Thoracic aorta (tissue), 1 donor: Measurements from ENCODE around the genes FBXO31 and CA5A.

DNA sequence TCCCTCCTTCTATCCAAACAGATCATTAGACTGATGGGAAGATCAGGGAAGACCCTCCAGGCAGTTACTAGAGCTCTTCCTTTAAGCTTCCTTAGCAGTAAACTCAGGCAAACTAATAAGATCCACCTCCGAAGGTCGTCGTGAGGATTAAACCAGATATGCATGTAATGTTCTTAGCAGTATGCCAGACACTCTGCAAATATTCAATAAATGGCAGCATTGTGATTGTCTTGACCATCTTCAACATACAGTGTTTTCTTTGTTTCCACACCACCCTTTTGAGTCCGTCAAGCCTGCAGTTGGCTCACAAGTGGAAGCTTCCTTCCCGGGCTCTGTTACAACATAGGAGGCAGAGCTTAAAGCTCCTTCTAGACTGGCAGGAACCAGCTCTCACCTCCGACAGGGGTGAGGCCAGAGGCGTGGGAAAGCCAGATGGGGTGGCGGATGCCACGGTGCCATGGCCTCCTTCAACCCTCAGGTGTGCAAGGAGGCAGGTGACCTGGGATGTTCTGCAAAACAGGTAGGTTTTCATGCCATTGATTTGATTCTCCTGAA is 138.3 kb downstream of the FOXL1 start:
- RAMPAGE, long total RNA, result no peak

DNA sequence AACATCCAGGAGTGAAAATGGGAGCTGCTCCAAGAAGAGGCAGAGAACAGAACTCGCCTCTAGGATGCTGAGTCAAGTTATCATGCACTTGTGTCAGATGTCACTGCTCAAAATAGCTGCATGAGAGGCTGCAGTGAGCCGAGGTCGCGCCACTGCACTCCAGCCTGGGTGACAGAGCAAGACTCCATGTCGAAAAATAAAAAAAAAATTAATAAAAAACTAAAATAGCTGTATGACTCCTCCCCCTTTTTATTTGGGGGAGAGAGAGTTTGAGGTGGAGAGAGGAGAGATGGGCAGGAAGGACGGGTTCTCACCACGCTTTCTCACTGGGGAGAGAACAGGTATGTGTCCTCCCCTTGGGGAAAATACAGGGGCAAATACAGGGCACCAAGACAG is 148.8 kb downstream of the FOXL1 start:
- RAMPAGE, long total RNA, result no peak

DNA sequence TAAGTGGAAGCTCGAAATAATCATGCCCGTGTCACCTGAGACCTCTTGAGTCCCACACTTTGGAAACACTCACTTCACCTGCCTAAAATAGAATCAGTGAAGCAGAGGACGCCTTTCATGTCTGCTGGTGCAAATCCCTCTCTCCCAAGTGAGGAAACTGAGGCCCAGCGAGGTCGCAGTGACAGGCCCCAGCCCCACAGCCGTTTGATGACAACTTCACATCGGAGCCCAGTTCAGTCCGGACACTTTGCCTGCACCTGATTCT is 284.6 kb downstream of the C16orf95 start:
- RAMPAGE, long total RNA, result no peak

DNA sequence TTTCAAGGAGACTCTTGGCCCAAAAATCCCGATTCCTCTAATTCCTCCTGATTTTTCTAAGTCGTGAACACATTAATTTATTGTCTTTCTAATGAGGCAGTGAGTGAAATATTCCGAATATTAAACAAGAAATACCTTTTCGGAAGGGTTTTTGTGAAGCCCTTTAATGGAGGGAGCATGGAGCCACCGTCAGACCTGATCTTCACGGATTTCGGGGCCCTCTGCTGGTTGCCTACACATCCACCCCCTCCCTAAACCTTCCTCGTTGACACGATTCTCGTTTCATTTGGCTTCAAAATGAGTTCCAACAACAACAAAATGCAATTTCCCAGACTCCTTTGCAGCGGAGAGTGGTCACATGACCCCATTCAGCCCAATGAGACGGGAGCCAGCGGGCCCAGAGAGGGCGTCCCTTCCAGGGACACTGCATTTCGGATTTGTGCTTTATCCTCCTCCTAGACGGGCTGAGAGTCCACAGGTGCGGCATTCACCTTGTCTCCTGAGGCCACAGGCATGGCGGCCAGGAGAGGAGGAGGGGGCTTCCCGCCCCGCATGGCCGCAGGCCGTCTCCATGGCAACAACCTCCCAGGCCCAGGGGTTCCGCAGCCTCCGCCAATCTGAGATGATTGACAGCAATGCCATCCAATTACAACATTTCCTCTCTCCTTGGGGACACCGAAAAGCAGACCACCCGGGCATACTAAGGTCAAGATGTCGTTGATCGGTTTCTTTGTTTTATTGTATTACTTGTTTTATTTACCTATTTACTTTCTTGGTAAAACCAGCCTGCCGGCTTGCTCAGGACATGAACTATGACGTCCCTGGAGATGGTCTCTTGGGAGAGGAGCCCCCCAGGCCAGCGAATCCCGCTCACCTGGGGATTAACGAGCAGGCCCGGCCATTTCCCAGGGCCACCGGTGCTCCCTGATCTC is 259.8 kb downstream of the C16orf95 start:
- RAMPAGE, long total RNA, result no peak

GRCh38 chr16:87383649-87384708 is at the start of gene FBXO31:
TSS of gene FBXO31 (minus strand) at chr16:87383776.
- RAMPAGE, long total RNA, result no peak

GRCh38 chr16:87387909-87388946 is 3.9 kb upstream of the MAP1LC3B start:
- RAMPAGE, long total RNA, result no peak

DNA sequence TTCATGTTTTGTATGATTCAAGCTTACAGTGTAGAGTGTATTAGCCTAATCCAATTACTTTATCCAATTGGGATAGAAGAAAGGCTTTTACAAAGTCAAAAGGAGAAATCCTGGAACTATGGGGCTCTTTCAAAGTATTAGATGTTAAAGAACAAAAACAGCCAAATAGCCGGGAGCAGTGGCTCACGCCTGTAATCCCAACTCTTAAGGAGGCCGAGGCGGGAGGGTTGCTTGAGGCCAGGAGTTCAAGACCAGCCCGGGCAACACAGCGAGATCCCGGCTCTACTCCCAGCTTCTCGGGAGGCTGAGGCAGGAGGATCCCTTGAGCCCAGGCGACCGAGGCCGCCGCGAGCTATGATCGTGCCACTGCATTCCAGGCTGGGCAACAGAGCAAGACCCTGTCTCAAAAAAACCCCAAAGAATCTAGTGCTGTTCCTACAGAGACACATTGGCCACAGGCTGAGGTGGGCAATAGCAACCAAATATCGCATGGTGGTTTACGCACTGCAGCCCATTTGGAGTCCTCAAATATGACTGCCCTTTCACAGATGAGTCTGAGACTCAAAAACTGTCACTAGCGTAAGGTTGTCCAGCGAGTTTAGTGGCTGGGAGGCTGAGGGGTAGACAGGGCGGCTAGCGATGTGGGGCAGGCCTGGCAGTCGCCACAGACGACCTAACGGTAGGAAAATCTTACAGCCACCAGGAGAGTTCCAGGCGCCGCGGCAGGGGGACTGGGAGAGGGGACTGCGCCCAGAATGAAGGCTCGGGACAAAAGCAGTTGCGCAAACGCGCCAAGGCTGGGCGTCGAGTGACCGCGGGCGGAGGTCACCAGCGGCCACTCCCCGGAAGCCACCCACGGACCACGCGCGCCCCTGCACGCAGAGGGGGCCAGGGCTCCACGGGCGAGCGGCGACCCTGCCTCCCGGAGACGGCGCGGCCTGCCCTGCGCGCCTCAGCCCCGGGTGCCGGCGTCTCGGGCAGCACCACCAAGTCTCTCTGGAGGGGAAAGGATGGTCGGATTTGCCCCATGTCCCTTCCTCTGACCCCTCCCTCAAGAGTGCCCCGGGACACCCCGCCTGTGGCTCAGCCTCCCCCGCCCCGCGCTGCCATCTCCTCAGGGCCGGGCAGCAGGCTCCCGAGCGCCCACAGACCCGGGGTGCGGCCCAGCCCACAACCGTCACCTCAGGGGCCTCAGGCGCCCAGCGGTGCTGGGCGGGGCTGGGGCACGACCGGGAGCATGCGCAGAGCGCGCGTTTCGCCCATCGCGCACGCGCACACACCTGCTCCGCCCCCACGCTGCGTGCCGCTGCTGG is 778 bp upstream of the MAP1LC3B start:
- RAMPAGE, long total RNA, result no peak

DNA sequence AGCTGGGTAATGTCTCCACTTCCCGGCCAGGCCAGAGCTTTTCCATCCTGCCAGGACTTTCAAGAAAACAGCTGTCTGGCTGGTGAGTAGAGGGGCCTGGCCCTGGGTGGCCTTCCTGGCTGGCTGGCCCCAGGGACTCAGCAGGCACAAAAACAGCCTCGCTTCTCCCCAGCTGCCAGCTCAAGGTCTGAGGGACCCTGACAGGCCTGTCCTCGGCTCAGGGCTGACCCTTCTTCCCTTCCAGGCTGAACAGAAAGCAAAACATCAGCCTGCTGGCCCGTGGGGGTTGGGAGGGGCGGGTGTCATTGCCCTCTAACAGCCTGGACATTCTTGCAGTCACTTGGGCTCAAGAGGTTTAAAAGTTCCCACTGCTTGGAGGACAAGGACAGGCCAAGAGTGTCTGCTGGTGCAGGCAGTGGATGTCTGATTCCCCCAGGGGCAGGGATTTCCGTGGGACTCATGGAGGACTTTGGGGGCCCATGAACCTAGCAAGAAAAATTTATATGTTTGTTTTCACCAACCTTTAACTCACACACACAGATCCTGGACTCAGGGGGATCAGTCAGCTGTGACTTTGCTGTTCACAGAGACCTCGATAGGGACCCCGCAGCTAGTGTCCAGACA is 45.1 kb upstream of the JPH3 start:
- RAMPAGE, long total RNA, result no peak

GRCh38 chr16:87648184-87648652 is 45.9 kb downstream of the JPH3 start:
- RAMPAGE, long total RNA, result no peak

- RAMPAGE, long total RNA, result no peak
These were observed 32.7 kb downstream of the KLHDC4 start for GRCh38 chr16:87733017-87733518.

DNA sequence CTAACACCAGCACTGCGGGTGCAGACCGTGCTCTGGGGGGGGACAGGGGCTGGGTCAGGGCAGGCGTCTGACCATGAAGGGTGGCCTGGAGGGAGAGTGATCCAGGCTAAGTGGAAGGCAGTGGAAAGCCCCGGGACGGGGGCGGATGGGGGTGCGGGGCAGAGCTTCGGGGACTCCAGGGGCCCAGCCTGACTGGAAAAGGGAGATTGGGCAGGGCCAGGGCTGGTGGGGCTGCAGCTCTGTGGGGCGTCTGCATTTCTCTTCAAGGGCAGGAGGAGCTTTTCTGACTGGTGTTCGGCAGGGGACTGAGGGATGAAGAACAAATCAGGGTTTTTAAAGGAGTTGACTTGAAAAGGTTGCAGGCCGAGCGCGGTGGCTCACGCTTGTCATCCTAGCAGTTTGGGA is 42.2 kb downstream of the SLC7A5 start:
- RAMPAGE, long total RNA, result no peak

- RAMPAGE, long total RNA, result no peak
These were observed 40.9 kb downstream of the SLC7A5 start for GRCh38 chr16:87828105-87829078.

- RAMPAGE, long total RNA, result no peak
These were observed 33.1 kb downstream of the SLC7A5 start for GRCh38 chr16:87835900-87836985.

DNA sequence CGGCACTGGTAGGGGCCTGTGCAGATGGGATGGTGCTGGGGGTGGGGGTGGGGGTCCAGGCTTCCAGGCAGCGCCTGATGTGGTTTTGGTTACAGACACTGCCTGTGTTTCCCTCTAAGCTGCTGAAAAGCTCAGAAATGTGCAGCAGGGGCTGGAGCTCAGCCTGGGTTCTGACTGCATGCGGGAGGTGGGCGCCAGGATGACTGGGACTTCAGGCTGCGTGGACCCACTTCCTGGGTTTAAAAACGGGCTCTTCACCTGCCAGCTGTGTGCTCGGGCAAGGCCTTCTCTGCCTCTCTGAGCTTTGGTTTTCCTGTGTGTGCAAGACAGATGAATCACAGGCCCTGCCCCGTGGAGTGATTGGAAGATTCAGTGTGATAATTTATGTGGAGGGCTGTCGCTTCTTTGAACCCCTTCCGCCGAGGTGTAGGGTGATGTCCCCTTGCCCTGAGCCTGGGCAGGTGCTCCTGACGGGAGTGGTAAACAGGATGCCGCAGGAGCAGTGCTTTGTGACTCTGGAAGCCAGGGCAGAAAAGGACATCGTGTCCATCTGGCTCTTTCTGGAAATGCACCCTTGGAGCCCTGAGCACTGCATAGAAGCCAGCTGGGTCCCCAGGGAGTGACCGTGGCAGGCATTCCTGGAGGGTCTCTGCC is 28.3 kb upstream of the SLC7A5 start:
- RAMPAGE, long total RNA, result no peak

DNA sequence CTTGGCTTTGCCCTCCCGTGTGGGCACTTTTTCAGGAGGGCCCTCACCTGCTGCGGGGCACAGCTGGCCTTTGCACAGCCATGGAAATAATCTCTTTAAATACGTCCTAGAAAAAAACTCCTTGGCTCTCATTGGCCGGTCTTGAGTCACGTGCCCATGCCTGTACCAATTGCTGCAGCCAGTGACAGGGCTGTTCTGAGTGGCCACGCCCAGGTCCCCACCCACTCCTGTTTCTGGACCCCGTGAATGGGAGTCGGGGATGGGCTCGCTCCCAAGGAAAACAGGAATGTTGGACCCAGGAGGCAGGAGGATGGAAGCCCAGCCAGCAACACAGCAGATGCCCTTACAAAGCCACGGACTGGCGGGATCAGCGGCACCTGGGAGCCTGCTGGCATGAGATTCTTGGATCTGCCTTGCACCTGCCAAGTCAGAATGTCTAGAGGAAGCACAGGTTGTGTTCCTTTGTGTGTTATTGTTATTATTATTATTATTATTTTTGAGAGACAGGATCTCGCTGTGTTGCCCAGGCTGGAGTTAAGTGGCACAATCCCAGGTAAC is 14.9 kb downstream of the CA5A start:
- RAMPAGE, long total RNA, result no peak

DNA sequence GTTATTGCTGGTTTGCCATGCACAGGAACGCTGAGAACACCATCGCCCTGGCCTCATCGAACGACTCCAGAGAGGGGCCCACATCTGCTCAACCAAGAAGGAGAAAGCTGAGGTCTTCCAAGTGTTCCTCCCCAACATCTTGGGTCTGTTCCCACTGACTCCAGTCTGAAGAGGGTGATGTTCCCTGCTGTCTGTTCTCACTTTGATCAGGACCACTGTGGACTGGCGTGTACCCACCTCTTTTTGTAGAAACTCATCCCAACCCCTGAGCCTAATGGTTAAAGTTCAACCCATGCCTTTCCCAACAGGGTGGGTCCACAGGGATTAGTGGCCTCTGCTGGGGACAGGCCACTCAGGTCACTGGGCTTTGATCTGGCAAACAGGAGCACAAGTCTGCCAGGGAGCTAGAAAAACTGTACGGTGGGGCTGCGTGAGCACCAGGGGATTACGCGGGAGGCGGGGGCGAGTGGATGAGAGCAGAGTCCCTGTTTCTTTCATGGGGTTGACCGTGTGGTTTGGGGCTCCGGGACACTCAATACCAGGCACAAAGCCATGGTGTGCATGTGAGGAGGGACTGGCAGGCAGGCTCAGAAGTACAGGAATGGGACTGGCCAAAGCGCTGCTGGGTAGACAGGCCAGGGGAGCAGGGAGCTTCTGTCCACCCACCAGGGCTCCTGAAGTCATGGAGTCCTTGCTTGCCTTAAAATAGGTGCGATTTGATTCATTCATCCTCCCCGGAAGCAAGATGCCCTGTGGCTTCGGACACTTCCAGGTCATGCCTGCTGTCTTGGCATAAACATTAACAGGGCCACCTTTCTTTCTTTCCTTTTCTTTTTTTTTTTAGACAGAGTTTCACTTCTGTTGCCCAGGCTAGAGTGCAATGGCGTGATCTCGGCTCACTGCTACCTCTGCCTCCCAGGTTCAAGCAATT is at the start of gene CA5A:
Gene CA5A, minus strand, starts transcription at position 217 of the 931 bp plus-strand sequence.
- RAMPAGE, long total RNA, result no peak

DNA sequence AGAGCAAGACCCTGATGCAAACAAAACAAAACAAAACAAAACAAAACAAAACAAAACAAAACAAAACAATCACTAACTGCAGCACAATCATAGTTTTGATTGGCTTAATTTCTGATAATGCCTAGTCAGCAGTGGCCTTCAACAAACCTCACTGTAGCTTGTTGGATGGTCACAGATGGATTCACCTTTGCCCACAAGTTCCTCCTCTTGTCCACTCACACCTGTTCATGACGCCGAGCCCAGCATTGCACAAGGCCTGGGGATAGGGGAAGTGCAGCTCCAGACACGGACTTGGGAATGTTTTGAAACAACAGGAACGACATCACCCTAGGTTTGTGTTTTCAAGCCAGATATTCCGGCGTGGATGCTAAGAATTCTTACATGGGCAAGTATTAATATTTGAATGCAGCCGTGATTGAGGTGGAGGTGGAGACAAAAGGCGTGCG is 2.3 kb upstream of the BANP start:
- RAMPAGE, long total RNA, result no peak

- RAMPAGE, long total RNA, result no peak
These were observed 17.2 kb downstream of the BANP start for GRCh38 chr16:87968447-87968842.

GRCh38 chr16:88012988-88013656 is 61.9 kb downstream of the BANP start:
- RAMPAGE, long total RNA, result no peak

DNA sequence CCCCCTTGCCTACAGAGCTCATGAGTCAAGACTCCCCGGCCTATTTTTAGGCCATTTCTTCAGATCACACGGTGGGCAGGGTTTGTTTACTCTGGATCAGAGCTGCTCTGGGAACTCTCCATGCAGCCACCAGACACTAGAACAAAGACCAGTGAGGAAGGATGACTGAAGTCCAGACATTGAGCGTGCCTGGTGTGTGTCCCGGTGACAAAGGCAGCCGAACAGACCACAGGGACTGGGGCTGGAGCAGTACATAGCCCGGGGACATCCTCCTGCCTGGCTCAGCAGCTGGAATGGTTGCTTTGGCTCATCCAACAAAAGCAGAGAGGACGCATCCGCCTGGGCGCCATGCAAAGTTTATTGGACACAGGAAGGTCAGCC is 137.1 kb upstream of the ZNF469 start:
- RAMPAGE, long total RNA, result start-site peak on the plus strand centred at position 180 of the sequence, 89 bp wide, 7 reads